K562 (cell line): ENCODE data around the genes LACRT, DCD and NEUROD4.

DNA sequence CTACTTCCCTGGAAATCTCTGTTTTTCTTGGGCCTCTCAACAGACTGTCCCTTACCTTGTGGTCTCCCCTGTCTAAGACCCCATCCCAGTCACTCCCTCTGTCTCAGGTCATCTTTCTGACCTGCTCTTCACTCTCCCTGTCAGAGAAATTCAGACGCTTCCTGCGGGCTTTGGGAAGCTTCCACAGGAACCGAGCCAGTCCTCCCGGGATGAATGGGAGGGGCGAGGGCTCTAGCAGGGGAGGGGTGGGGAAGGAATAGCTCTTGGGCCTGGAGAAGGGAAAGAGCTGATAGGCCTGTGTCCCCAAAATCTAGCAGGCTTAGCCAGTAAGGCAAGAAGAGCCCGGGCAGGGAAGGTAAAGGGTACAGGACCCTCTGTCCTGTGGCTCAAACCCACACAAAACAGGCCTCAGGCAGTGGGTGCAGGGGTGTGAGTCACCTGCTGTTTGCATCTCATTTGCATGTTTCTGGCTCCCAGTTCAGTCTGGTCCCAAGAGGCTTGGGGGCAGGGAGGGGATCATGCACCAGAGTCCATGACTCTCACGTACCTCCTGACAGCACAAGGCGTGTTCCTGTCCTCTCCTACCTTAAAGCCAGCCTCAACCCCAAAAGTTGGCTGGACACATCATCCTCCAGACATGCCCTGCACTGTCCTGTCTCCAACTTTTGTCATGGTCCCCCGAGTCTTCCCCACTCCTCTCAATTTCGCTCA, 8.7 kb upstream of the SMUG1 start:
- RAMPAGE, long total RNA, result no peak
- RRBS, result no CpG with 5 or more reads among the region's 10 CpGs
PRO-cap:
- standard, result no peak
- CoPRO, capped RNA only, 2 experiments, result no peak in any of the 2 experiments
- CoPRO, capped and uncapped RNA, 2 experiments, result no peak in any of the 2 experiments
- CoPRO, uncapped RNA only, 2 experiments, result no peak in any of the 2 experiments
CAGE:
- cytosol, long polyA plus RNA, result no peak
- long polyA plus RNA, result no peak
- nucleolus, long total RNA, result no peak
- nucleus, long polyA plus RNA, result no peak

DNA sequence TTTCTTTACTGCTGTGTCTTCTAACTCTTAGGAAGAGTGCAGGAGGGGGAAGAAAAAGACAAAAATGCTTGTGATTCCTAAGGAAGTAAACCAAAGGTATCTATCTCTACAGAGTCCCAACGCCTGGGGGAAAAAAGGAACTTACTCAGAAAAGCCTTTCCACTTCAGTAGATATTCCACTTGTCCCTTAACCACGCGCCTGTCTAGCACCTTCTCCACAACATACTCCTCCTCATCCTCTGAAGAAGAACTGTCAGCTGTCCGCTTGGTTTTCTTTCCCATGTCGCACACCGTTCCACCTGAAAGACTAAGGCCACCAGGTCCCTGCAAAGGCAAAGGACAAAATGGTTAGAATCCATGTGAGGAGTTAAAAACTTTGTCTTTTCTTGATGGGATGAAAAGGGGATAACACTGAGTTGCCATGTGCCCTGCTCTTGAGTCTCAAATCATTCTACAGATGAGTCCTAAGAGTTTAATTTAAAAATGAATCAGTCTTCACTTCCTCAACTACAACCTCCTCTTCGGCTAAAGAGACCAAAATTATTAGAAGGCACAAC, 22.5 kb downstream of the CBX5 start:
- RAMPAGE, long total RNA, result no peak
- RRBS, result no CpG with 5 or more reads among the region's 7 CpGs
PRO-cap:
- standard, result no peak
- CoPRO, capped RNA only, 2 experiments, result no peak in any of the 2 experiments
- CoPRO, capped and uncapped RNA, 2 experiments, result no peak in any of the 2 experiments
- CoPRO, uncapped RNA only, 2 experiments, result no peak in any of the 2 experiments
CAGE:
- cytosol, long polyA plus RNA, result no peak
- long polyA plus RNA, result no peak
- nucleolus, long total RNA, result no peak
- nucleus, long polyA plus RNA, result no peak

DNA sequence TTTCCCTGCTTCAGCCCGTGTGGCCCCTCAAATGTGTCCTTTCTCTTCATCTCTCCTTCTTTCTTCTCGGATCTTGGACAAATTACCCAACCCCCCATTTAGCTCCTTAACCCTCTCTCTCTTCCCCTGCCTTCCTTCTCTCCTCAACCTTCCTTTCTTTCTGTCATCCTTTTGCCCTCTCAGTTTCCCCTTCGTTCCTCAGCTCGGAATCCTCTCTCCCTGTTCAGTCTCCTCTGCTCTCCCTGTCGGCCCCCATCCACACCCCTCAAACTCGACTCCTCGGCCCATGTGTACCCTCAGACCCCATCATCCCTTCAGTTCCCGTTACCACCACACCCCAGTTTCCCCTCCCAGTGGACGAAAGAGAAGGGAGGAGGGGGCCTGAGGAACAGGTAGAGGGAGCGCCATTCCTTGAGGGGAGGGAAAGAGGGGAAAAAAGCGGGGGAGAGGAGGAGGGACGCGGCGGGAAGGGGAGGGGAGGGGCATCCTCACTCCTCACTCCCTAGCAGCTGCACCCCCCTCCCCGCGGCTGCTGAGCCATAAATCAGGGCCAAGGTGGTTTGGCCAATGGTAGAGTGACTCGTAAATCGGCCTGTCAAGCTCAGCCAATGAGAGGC, 5.5 kb downstream of the GPR84 start:
- RAMPAGE, long total RNA, result start-site peak on the minus strand centred at position 473 of the sequence, 121 bp wide, 57 and 77 reads in 2 replicates
- RRBS, result no CpG with 5 or more reads among the region's 18 CpGs
PRO-cap:
- standard, result bidirectional peak, plus-strand start outside the sequence, minus-strand start at position 413 of the sequence
- CoPRO, capped RNA only, 2 experiments, result peak in 1 of 2 experiments; most common minus-strand start position 511 of the sequence (in 1)
- CoPRO, capped and uncapped RNA, 2 experiments, result peak in 1 of 2 experiments; most common minus-strand start position 531 of the sequence (in 1)
- CoPRO, uncapped RNA only, 2 experiments, result peak in 1 of 2 experiments; most common minus-strand start position 281 of the sequence (in 1)
CAGE:
- cytosol, long polyA plus RNA, result no peak
- long polyA plus RNA, result no peak
- nucleolus, long total RNA, result no peak
- nucleus, long polyA plus RNA, result no peak

DNA sequence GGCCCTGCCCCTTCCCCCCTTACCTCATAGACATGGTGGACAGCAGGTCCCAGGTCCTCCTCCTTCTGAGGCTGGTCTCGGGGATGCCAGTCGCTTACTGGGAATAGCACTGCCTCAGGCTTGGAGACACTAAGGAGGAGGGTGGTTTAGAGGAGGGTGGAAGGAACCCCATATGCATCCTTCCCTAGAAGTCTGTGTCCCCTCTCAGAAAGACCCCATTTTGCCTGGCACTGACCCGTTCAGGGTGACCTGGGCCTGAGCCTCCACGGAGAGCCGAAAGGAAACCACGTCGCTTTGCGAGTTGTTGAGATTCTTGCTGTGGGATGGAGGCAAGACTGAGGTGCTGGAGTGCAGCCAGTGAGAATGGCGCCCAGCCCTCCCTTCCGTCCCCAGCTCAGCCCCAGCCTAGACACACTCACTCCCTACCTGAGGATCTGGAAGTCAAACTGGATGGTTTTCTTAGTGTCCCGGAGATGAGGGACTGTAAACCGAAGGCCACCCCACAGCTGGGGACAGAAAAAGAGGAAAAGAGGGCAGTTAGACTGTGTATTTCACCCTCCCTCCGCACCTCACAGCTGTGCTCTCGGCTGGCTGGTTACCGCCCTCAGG, 16.9 kb upstream of the ZNF385A start:
- RAMPAGE, long total RNA, result no peak
- RRBS, result no CpG with 5 or more reads among the region's 15 CpGs
PRO-cap:
- standard, result no peak
- CoPRO, capped RNA only, 2 experiments, result no peak in any of the 2 experiments
- CoPRO, capped and uncapped RNA, 2 experiments, result no peak in any of the 2 experiments
- CoPRO, uncapped RNA only, 2 experiments, result peak in 1 of 2 experiments; most common plus-strand start position 187 of the sequence (in 1); most common minus-strand start position 105 of the sequence (in 1)
CAGE:
- cytosol, long polyA plus RNA, result no peak
- long polyA plus RNA, result no peak
- nucleolus, long total RNA, result no peak
- nucleus, long polyA plus RNA, result no peak

GRCh38 chr12:54420298-54420445, 1.1 kb upstream of the ITGA5 start:
- RAMPAGE, long total RNA, result no peak
- RRBS, result no CpG with 5 or more reads among the region's 4 CpGs
PRO-cap:
- standard, result no peak
- CoPRO, capped RNA only, 2 experiments, result no peak in any of the 2 experiments
- CoPRO, capped and uncapped RNA, 2 experiments, result no peak in any of the 2 experiments
- CoPRO, uncapped RNA only, 2 experiments, result no peak in any of the 2 experiments
CAGE:
- cytosol, long polyA plus RNA, result no peak
- long polyA plus RNA, result no peak
- nucleolus, long total RNA, result no peak
- nucleus, long polyA plus RNA, result no peak

- RAMPAGE, long total RNA, result no peak
- RRBS, result no CpG with 5 or more reads among the region's 7 CpGs
PRO-cap:
- standard, result no peak
- CoPRO, capped RNA only, 2 experiments, result no peak in any of the 2 experiments
- CoPRO, capped and uncapped RNA, 2 experiments, result no peak in any of the 2 experiments
- CoPRO, uncapped RNA only, 2 experiments, result no peak in any of the 2 experiments
CAGE:
- cytosol, long polyA plus RNA, result no peak
- long polyA plus RNA, result no peak
- nucleolus, long total RNA, result no peak
- nucleus, long polyA plus RNA, result no peak
These were observed 1.0 kb downstream of the PPP1R1A start for GRCh38 chr12:54587269-54587999.

DNA sequence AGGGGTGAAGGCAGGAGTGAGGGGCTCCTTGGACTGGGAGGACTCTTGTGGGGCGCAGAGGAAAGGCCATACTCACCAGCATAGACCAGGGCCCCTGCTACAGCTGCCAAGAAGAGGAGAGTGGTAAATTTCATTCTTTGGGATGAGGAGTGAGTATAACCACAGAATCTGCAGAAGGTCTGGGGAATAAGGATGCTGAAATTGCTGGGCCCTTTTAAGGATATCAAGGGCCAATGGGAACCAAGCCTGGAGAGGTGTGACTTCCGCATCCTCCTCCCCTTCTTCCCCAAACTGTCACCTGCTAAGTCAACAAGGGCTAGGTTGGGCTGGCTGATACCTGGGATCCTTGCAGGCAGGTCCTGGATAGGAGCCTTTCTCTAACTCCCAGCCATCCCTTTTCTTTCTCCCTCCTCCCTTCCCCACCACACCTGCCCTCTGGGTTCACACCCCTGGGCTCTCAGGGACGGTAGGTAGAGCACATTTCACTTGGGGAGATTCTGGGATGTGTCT, at the start of gene LACRT:
TSS of gene LACRT (minus strand) at position 188 of the 510 bp plus-strand sequence.
- RAMPAGE, long total RNA, result no peak
- RRBS, result no CpG with 5 or more reads among the region's 3 CpGs
PRO-cap:
- standard, result no peak
- CoPRO, capped RNA only, 2 experiments, result no peak in any of the 2 experiments
- CoPRO, capped and uncapped RNA, 2 experiments, result no peak in any of the 2 experiments
- CoPRO, uncapped RNA only, 2 experiments, result no peak in any of the 2 experiments
CAGE:
- cytosol, long polyA plus RNA, result no peak
- long polyA plus RNA, result no peak
- nucleolus, long total RNA, result no peak
- nucleus, long polyA plus RNA, result no peak

GRCh38 chr12:54648247-54648446, at the start of gene DCD:
Gene DCD, minus strand, starts transcription at chr12:54648365.
- RAMPAGE, long total RNA, result no peak
PRO-cap:
- standard, result no peak
- CoPRO, capped RNA only, 2 experiments, result no peak in any of the 2 experiments
- CoPRO, capped and uncapped RNA, 2 experiments, result no peak in any of the 2 experiments
- CoPRO, uncapped RNA only, 2 experiments, result no peak in any of the 2 experiments
CAGE:
- cytosol, long polyA plus RNA, result no peak
- long polyA plus RNA, result no peak
- nucleolus, long total RNA, result no peak
- nucleus, long polyA plus RNA, result no peak

DNA sequence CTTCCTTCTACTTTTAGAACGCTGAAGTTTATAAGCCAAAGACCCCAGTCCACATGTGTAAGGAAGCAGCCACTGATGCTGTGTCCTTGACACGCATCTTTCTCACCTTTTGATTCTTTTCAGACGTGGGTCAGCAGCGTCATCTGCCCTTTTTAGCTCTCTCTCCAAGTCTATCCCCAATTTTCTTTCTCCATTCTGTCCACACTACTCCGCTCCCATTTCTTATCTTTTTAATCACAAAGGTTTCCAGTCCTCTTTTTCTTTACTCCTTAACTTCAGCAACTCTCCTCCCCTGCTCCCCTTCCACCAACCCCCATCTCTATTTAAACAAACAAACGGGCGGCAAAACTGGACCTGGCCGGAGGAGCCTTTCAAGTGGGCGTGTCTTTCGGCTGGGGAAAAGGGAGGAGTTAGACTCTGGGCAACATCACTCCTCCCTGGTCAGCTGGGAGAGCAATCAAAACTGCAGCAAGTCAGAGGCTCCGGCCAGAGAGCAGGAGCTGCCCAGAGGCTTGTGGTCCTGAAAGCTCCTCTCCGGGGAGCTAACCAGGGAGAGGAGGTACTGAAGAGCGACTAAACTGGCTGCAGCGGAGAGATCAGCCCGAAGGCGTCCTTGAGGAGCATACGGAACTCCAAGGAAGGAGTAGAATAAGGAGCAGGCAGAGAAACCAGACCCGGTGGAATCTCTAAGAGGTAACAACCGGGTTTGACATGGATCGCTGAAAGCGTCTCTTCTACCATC, at the start of gene NEUROD4:
TSS of gene NEUROD4 (plus strand) at position 489 of the 742 bp plus-strand sequence.
- RAMPAGE, long total RNA, result no peak
- RRBS, result 6% methylated on average over 2 of the region's 21 CpGs
PRO-cap:
- standard, result no peak
- CoPRO, capped RNA only, 2 experiments, result no peak in any of the 2 experiments
- CoPRO, capped and uncapped RNA, 2 experiments, result no peak in any of the 2 experiments
- CoPRO, uncapped RNA only, 2 experiments, result no peak in any of the 2 experiments
CAGE:
- cytosol, long polyA plus RNA, result no peak
- long polyA plus RNA, result no peak
- nucleolus, long total RNA, result no peak
- nucleus, long polyA plus RNA, result no peak

DNA sequence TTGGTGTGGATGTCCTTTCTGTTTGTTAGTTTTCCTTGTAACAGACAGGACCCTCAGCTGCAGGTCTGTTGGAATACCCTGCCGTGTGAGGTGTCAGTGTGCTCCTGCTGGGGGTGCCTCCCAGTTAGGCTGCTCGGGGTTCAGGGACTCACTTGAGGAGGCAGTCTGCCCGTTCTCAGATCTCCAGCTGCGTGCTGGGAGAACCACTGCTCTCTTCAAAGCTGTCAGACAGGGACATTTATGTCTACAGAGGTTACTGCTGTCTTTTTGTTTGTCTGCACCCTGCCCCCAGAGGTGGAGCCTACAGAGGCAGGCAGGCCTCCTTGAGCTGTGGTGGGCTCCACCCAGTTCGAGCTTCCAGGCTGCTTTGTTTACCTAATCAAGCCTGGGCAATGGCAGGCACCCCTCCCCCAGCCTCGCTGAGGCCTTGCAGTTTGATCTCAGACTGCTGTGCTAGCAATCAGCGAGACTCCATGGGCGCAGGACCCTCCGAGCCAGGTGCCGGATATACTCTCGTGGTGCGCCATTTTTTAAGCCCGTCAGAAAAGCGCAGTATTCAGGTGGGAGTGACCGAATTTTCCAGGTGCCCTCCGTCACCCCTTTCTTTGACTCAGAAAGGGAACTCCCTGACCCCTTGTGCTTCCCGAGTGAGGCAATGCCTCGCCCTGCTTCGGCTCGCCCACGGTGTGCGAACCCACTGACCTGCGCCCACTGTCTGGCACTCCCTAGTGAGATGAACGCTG, 40.7 kb downstream of the OR9K2 start:
- RAMPAGE, long total RNA, result no peak
- RRBS, result no CpG with 5 or more reads among the region's 24 CpGs
PRO-cap:
- standard, result no peak
- CoPRO, capped RNA only, 2 experiments, result no peak in any of the 2 experiments
- CoPRO, capped and uncapped RNA, 2 experiments, result no peak in any of the 2 experiments
- CoPRO, uncapped RNA only, 2 experiments, result no peak in any of the 2 experiments
CAGE:
- cytosol, long polyA plus RNA, result no peak
- long polyA plus RNA, result no peak
- nucleolus, long total RNA, result no peak
- nucleus, long polyA plus RNA, result no peak

- RAMPAGE, long total RNA, result no peak
- RRBS, result no CpG with 5 or more reads among the region's 17 CpGs
PRO-cap:
- standard, result unidirectional peak, minus-strand start at chr12:55484505
- CoPRO, capped RNA only, 2 experiments, result no peak in any of the 2 experiments
- CoPRO, capped and uncapped RNA, 2 experiments, result no peak in any of the 2 experiments
- CoPRO, uncapped RNA only, 2 experiments, result no peak in any of the 2 experiments
CAGE:
- cytosol, long polyA plus RNA, result no peak
- long polyA plus RNA, result no peak
- nucleolus, long total RNA, result no peak
- nucleus, long polyA plus RNA, result no peak
These were observed 7.9 kb upstream of the OR6C68 start for GRCh38 chr12:55484234-55484755.

DNA sequence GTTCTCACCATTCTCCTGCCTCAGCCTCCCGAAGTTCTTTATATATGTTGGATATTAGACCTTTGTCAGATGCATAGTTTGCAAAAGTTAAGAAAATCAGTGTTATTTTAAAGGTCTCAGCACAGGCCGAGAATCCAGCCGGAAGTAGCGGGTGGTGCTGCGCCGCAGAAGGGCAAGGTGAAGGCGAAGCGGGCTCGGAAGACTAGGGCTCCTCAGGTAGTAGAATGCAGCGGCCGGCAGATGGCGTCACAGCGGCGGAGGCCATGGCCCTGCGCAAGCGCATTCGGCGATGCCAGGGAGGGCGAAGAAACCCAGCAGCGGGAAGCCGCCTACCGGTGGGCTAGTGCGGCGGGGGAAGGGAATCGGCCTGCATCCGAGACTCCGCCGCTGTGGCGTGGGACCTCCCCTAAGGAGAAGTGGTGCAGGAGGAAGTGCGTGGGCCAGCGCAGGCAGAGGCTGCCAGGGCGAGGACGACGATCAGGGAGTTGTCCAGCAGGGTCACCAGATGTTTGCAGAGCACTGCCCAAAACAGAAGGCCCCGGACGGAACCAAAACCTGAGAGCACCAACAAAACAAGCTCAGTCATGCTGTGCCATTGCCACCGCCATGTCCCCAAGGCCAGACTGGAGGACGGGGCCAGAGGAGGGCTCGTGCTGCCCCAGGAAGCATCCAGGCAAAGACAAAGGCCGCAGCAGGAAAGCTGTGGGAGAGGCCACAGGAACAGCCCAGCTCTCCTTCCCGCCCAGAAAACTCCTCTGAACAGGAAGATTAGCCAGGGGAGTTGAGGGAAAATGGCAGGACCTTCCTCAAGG, 9.6 kb downstream of the OR10P1 start:
- RAMPAGE, long total RNA, result no peak
- RRBS, result 3% methylated on average over 13 of the region's 41 CpGs
PRO-cap:
- standard, result unidirectional peak, plus-strand start at position 343 of the sequence; unidirectional peak, plus-strand start at position 452 of the sequence
- CoPRO, capped RNA only, 2 experiments, result peak in 2 of 2 experiments; most common plus-strand start position 289 of the sequence (in 1); most common minus-strand start position 150 of the sequence (in 1)
- CoPRO, capped and uncapped RNA, 2 experiments, result no peak in any of the 2 experiments
- CoPRO, uncapped RNA only, 2 experiments, result no peak in any of the 2 experiments
CAGE:
- cytosol, long polyA plus RNA, result no peak
- long polyA plus RNA, result no peak
- nucleolus, long total RNA, result no peak
- nucleus, long polyA plus RNA, result no peak

- RAMPAGE, long total RNA, result no peak
- RRBS, result no CpG with 5 or more reads among the region's 9 CpGs
PRO-cap:
- standard, result no peak
- CoPRO, capped RNA only, 2 experiments, result no peak in any of the 2 experiments
- CoPRO, capped and uncapped RNA, 2 experiments, result no peak in any of the 2 experiments
- CoPRO, uncapped RNA only, 2 experiments, result no peak in any of the 2 experiments
CAGE:
- cytosol, long polyA plus RNA, result no peak
- long polyA plus RNA, result no peak
- nucleolus, long total RNA, result no peak
- nucleus, long polyA plus RNA, result no peak
These were observed 6.9 kb downstream of the ITGA7 start for GRCh38 chr12:55700745-55701191.

DNA sequence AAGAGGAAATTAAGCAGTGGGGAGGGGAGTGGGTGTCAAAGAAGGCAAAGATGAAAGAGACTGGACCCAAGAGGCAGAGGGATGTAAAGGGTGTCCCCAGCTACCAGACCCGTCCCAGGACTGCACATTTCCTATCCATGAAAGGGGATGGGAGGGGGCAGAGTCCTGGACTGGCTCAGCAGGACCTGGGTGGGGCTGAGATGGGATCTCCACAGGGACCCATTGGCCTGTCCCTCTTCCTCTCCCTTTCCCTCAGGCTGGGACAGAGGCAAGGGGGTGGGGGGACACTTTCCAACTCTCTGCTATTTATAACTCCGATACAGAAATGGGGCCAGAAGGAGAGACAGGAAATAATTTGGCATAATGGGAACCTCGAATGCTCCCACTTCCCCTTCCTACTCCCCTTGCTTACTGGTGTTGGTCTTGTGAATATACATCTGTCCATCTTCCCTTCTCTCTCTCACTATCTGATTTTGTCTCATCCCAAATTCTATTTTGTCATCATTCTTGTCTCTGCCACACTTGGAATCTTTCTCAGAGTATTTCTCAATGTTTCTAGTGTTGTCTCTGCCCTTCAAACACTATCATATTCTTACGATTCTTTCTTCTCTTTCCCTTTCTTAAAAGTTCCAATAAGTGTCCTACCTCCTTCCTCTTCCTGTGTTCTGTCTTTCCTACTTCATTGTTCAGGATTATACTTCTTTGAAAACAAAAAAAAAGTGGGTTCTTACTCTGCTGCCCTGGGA, 1.1 kb upstream of the ITGA7 start:
- RAMPAGE, long total RNA, result no peak
- RRBS, result no CpG with 5 or more reads among the region's 4 CpGs
PRO-cap:
- standard, result no peak
- CoPRO, capped RNA only, 2 experiments, result no peak in any of the 2 experiments
- CoPRO, capped and uncapped RNA, 2 experiments, result no peak in any of the 2 experiments
- CoPRO, uncapped RNA only, 2 experiments, result no peak in any of the 2 experiments
CAGE:
- cytosol, long polyA plus RNA, result no peak
- long polyA plus RNA, result no peak
- nucleolus, long total RNA, result no peak
- nucleus, long polyA plus RNA, result no peak

DNA sequence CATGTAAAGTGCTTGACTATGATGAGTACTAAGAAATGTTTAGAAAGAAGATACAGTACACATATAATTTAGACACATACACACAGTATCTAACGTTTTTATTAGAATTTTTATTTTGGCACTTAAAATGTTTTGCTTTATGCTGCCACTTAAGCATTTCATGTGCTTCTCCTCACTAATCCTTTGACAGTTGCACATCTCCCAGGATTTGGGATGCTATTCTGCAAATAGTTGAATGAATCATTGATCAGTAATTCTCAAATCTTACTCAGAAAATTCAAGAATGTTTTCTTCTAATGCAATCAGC, 2.3 kb upstream of the BLOC1S1 start:
- RAMPAGE, long total RNA, result no peak
- RRBS, result no CpG with 5 or more reads among the region's 1 CpG
PRO-cap:
- standard, result no peak
- CoPRO, capped RNA only, 2 experiments, result no peak in any of the 2 experiments
- CoPRO, capped and uncapped RNA, 2 experiments, result no peak in any of the 2 experiments
- CoPRO, uncapped RNA only, 2 experiments, result no peak in any of the 2 experiments
CAGE:
- cytosol, long polyA plus RNA, result no peak
- long polyA plus RNA, result no peak
- nucleolus, long total RNA, result no peak
- nucleus, long polyA plus RNA, result no peak

DNA sequence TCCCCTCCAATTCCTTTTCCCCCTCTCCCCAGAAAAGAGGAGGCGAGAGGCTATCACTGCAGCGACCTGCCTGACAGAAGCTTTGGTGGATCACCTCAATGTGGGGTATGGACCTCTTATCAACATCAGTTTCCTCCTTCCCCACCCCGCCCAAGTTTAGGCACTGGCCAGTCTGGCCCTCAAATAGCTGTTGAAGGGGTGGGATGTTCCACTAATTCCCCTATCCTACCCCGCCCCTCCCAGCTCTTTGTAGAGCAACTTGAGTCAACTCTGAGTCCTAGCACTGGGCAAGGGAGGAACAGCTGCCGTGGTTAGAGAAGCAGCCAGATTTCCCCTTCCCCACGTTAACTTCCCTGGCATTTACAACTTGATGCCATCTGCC, 1.0 kb downstream of the BLOC1S1 start:
- RAMPAGE, long total RNA, result no peak
- RRBS, result no CpG with 5 or more reads among the region's 6 CpGs
PRO-cap:
- standard, result bidirectional peak, plus-strand start at position 273 of the sequence, minus-strand start at position 97 of the sequence
- CoPRO, capped RNA only, 2 experiments, result no peak in any of the 2 experiments
- CoPRO, capped and uncapped RNA, 2 experiments, result no peak in any of the 2 experiments
- CoPRO, uncapped RNA only, 2 experiments, result no peak in any of the 2 experiments
CAGE:
- cytosol, long polyA plus RNA, result no peak
- long polyA plus RNA, result no peak
- nucleolus, long total RNA, result no peak
- nucleus, long polyA plus RNA, result no peak

GRCh38 chr12:55749439-55750582, 6.9 kb downstream of the GDF11 start:
- RAMPAGE, long total RNA, result no peak
- RRBS, result 100% methylated on average over 3 of the region's 24 CpGs
PRO-cap:
- standard, result no peak
- CoPRO, capped RNA only, 2 experiments, result no peak in any of the 2 experiments
- CoPRO, capped and uncapped RNA, 2 experiments, result no peak in any of the 2 experiments
- CoPRO, uncapped RNA only, 2 experiments, result peak in 2 of 2 experiments; most common plus-strand start chr12:55749728 (in 2); most common minus-strand start chr12:55749657 (in 1)
CAGE:
- cytosol, long polyA plus RNA, result start-site peak on the plus strand at chr12:55750049-55750097, 75 and 61 reads in 2 replicates
- long polyA plus RNA, result no peak
- nucleolus, long total RNA, result no peak
- nucleus, long polyA plus RNA, result no peak

GRCh38 chr12:55772250-55772742, 29.4 kb downstream of the GDF11 start:
- RAMPAGE, long total RNA, result no peak
- RRBS, result no CpG with 5 or more reads among the region's 3 CpGs
PRO-cap:
- standard, result no peak
- CoPRO, capped RNA only, 2 experiments, result no peak in any of the 2 experiments
- CoPRO, capped and uncapped RNA, 2 experiments, result no peak in any of the 2 experiments
- CoPRO, uncapped RNA only, 2 experiments, result no peak in any of the 2 experiments
CAGE:
- cytosol, long polyA plus RNA, result no peak
- long polyA plus RNA, result no peak
- nucleolus, long total RNA, result no peak
- nucleus, long polyA plus RNA, result no peak